ENCODE measurements around the gene EXOC6B.

DNA sequence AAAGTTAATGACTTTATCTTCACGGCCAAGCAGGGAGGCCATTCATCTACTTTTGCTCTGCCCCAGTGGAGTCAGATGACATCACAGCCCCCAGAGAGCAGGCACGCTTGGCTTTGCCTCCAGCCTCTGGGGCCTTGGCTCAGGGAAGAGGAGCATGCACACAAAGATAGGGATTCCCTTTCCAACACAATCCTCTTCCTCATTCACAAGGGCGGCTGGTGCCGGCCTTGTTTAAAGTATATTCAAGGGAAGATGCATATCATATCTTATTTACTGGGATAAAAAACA, 21.3 kb downstream of the TGFA start:
- RRBS: no CpG with 5 or more reads among the region's 4 CpGs

DNA sequence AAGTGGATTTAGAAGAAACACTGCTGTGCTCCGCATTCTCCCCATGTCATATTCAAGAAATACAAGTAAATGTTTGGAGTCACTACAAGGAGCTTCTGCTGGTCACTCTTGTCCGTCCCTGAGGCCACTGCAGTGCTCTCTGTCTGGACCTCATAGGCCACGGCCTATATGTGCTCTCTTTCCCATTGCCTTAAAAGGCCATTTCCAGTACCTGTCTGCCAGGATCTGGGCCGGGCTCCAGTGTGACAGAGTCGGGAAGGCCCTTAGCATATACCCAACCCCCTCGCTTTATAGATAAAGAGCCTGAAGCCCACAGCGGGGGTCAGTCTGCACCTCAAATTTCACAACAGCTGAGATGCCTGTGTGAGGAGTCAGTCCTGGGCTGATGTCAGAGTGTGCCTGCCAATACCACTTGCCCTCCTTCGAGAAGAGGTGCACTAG, 39.9 kb downstream of the ADD2 start:
- RRBS: no CpG with 5 or more reads among the region's 8 CpGs

- RRBS: 87% methylated on average over 4 of the region's 25 CpGs
Measured at GRCh38 chr2:70897231-70897759, 3.1 kb upstream of the VAX2 start.

- RRBS: no CpG with 5 or more reads among the region's 7 CpGs
Measured at GRCh38 chr2:70921952-70922360, 13.7 kb upstream of the ATP6V1B1 start.

GRCh38 chr2:70984658-70985185, 6.3 kb downstream of the ANKRD53 start:
- RRBS: no CpG with 5 or more reads among the region's 28 CpGs

DNA sequence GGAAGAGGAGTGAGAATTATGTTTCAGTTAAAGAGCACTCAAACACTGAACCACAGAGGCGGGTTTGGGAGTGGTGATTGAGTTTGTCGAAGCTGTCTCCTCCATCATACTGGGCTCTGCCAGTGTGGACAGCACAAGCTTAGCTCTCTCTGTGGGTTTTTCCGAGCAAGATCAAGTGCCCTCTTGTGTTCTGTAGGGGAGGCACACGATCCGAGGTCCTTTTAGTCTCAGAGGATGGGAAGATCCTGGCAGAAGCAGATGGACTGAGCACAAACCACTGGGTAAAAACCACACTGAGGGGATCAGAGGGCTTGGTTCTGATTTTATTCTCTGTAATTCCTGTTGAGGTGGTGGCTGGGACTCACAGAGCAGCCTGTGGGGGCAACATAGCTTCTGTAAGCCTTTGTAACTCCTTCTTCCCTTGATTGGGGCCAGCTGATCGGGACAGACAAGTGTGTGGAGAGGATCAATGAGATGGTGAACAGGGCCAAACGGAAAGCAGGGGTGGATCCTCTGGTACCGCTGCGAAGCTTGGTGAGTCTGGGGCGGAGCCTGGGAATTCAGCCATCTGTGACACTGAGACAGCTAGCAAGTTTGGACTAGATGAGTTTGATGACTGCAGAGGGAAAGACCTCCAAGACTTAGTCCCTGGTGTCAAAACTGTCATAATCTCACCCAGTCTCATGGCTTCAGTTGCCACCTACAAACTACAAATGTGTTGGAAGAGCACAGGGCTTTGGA, 2.0 kb downstream of the NAGK start:
- RRBS: no CpG with 5 or more reads among the region's 10 CpGs

GRCh38 chr2:71129524-71130168, 383 bp downstream of the MCEE start:
- RRBS: under 1% methylated on average over 6 of the region's 34 CpGs

DNA sequence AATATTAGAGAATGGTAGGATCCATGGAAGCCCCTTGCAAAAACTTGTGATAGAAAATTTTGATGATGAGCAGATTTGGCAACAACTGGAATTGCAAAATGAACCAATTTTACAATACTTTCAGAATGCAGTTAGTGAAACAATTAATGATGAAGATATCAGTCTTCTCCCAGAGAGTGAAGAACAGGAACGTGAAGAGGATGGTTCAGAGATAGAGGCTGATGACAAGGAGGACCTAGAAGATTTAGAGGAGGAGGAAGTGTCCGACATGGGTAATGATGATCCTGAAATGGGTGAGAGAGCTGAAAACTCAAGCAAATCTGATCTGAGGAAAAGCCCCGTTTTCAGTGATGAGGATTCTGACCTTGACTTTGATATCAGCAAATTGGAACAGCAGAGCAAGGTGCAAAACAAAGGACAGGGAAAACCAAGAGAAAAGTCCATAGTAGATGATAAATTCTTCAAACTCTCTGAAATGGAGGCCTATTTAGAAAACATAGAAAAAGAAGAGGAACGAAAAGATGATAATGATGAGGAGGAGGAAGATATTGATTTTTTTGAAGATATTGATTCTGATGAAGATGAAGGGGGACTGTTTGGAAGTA, 2.6 kb downstream of the MPHOSPH10 start:
- RRBS: no CpG with 5 or more reads among the region's 4 CpGs

- RRBS: no CpG with 5 or more reads among the region's 3 CpGs
Measured at GRCh38 chr2:71423723-71424174, 42.8 kb upstream of the DYSF start.

DNA sequence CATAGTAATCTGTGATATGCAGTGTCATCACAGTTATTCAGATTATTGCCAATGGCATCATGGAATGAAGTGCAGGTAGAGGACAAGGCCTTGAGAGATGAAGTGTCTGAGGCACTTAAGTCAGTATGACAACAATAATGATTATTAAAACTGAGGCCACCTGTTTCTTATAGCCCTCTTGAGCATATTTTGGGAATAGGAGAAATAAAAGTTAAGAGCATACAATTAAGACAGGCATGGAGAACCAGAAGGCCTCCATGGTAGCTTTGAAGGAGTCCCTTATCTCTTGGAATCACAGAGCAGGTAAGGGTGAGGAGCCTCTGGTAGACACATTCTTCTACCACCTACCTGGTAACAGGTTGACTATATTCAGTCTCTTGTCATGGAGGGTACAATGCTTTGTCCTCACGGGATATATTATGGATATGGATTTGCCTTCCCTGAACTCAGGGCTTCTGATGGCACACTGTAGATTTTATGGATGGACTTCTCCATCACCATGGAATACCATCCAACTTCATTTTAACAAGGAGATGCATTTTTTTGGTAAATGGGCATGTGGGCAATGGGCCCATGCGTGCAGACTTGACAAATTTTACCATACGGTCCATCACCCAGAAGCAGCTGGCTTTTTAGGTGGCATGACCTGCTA, 22.6 kb upstream of the DYSF start:
- RRBS: no CpG with 5 or more reads among the region's 3 CpGs

GRCh38 chr2:71898246-71898552, 249.5 kb downstream of the CYP26B1 start:
- RRBS: no CpG with 5 or more reads among the region's 4 CpGs

- RRBS: 92% methylated on average over 11 of the region's 46 CpGs
Measured at GRCh38 chr2:72142574-72143400, 4.9 kb downstream of the CYP26B1 start.

GRCh38 chr2:72150275-72150842, 2.7 kb upstream of the CYP26B1 start:
- RRBS: 3% methylated on average over 4 of the region's 22 CpGs

DNA sequence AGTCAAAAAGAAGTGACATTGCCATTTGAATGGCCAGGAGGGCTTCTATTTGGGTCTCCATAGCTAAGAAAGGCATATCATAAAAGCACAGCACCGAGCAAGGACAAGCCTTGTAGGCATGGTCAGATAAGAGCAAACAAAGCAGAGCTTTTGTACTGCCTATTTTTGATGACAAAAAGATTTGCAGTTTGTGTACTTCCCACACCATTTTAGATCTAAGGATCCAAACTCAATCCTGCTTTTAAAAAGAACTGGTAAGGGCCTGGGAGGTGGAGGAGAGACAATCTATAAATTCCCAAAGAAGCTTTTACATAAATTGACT, 207.0 kb upstream of the CYP26B1 start:
- RRBS: no CpG with 5 or more reads among the region's 1 CpG

GRCh38 chr2:72753163-72753986, 72.5 kb downstream of the EXOC6B start:
- RRBS: no CpG with 5 or more reads among the region's 3 CpGs

GRCh38 chr2:72824980-72826360, at the start of gene EXOC6B:
EXOC6B (minus strand) TSS chr2:72826033.
- RRBS: 2% methylated on average over 25 of the region's 87 CpGs

DNA sequence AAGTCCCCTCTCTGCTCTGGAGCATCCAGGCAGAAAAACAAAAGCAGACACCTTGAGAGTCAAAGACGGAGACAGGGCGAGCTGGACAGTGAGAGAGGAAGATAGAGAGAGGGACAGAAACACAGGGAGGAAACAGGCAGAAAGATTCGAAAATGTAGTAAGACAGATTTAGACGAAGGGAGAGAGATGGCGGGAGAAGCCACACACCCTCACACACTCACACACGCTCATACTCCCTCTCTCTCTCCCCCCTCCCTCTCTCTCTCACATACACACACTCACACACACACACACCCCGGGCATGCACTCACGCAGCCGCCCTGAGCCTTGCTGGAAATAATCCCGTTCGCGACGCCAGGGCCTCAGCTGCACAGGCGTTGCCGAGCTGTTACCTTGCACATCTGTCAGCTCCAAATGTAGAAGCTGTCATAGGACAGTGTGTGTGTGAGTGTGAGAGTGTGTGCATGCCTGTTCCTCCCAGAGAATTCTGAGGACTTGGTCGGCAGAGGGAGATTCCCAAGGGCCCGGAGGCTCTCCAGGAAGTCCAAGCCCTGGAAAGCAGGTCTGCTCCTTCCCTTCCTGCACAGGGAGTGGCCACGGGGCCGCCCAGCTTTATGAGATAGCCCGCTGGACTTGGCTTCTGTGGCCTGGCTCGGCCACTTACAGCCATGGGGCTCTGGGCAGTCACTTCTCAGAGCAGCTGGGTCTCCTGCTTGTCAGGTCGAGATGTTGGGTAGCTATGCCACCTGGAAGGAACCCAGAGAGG, 8.5 kb downstream of the SPR start:
- RRBS: no CpG with 5 or more reads among the region's 22 CpGs

DNA sequence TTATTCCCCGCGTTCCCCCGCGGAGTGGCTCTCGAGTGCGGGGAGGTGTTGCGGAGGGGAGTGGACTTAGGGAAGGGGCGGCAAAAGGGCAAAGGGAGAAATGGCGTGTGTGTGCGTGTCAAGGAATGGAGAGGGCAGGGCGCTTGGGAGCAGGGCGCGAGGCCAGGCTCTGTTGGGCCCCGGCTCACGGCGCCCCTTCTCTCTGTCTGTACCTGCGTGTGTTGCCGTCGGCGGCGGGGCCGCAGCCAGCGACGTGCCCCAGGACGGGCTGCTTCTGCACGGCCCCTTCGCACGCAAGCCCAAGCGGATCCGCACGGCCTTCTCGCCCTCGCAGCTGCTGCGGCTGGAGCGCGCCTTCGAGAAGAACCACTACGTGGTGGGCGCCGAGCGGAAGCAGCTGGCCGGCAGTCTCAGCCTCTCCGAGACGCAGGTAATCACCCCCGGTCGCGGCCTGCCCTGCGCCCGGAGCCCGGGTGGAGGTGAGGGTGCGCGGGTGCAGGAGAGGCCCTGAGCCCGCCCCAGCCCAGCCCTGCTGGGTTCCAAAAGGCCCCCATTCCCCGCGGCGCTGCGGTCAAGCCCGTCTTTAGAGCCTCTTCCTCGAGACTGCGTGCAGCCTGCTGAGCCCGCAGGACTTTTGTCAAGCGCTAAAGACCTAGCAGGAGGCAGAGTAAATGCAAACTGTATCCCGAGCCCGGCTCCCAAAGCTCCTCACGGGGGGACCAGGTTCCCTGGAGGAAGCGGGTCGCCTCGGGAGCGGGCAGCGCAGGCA, 6.9 kb downstream of the EMX1 start:
- RRBS: 69% methylated on average over 3 of the region's 70 CpGs

- RRBS: no CpG with 5 or more reads among the region's 13 CpGs
Measured at GRCh38 chr2:73058448-73059636, 12.7 kb downstream of the SFXN5 start.

DNA sequence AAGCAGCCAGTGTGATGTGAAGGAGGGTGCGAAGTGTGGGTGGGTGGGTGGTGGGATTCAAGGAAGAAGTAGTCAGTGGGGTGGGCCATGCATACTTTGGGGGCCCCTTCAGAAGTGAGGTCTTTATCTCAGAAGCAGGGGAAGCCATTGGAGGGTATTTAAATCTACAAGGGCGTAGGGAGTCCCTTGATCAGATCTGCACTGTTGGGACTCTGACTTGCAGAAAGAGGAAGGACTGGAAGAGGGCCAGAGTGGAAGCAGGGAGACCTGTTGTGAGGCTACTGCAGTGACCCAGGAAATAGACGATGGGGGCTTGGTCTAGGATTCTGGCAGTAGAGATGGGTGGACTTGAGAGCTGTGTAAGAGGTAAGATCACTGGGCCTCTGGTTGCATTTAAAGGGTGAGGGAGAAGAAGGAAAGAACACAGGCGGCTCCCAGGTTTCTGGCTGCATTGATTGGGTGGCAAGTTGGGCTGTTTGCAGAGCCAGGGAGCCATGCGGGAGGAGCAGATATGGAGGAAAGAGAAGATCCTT, 2.5 kb downstream of the SFXN5 start:
- RRBS: no CpG with 5 or more reads among the region's 5 CpGs